Heart (tissue), 3 donors: ENCODE data around the gene DRGX.

GRCh38 chr10:46396887-46397425, 21.4 kb downstream of the ANXA8L1 start:
- RAMPAGE, long total RNA, 2 experiments, result no peak in any of the 2 experiments

GRCh38 chr10:46397959-46398800, 22.6 kb downstream of the ANXA8L1 start:
- RAMPAGE, long total RNA, 2 experiments, result start-site peak on the plus strand in 2 of 2 experiments, at chr10:46398344-46398417 at its widest, 9 to 17 reads per replicate

DNA sequence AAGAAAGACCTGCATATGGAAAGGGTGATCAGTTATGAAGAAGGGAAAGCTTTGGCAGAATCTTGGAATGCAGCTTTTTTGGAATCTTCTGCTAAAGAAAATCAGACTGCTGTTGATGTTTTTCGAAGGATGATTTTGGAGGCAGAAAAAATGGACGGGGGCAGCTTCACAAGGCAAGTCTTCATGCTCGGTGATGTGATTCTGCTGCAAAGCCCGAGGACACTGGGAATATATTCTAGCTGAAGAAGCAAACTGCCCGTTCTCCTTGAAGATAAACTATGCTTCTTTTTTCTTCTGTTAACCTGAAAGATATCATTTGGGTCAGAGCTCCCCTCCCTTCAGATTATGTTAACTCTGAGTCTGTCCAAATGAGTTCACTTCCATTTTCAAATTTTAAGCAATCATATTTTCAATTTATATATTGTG, 56.8 kb downstream of the SYT15B start:
- RAMPAGE, long total RNA, 2 experiments, result no peak in any of the 2 experiments

DNA sequence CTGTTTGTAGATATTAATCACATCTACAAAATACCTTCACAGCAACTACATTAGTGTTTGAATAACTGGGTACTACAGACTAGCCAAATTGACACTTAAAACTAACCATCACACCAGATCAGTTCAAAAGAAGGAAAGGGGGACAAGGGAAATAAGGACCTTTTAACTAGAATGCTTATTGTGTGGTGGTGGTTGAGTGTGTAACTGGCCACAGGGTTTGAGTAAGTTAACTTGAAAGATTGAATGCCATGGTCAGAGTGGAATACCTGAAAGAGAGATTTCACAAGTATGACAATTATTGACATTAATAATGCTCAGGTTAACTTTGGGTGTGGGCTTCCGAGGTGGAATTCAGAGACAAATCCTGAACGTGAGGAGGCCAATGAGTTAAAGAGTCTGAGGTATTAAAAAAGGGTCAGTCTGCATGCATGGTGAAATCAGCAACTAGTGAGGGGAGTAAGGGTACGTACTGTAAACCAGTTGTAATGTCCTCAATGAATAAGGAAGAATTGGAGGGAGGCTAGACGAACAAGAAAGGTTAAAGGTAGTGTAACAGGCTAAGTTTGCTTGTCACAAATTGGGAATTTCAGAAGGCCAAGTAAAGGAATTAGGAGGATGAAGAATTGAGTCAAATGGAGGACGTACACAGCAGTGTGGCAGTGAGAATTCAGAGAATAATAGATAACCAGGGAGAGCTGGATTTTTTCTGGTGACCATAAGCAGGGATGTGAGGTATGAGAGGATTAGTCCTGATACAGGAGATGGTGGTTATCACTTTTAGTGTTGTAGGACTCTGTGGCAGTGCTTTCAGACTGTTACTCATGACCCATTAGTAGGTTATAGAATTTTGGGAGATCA, 12.0 kb downstream of the MAPK8 start:
- RAMPAGE, long total RNA, 2 experiments, result no peak in any of the 2 experiments

- RAMPAGE, long total RNA, 2 experiments, result no peak in any of the 2 experiments
Observed at GRCh38 chr10:48372394-48372863, 66.0 kb downstream of the MAPK8 start.

DNA sequence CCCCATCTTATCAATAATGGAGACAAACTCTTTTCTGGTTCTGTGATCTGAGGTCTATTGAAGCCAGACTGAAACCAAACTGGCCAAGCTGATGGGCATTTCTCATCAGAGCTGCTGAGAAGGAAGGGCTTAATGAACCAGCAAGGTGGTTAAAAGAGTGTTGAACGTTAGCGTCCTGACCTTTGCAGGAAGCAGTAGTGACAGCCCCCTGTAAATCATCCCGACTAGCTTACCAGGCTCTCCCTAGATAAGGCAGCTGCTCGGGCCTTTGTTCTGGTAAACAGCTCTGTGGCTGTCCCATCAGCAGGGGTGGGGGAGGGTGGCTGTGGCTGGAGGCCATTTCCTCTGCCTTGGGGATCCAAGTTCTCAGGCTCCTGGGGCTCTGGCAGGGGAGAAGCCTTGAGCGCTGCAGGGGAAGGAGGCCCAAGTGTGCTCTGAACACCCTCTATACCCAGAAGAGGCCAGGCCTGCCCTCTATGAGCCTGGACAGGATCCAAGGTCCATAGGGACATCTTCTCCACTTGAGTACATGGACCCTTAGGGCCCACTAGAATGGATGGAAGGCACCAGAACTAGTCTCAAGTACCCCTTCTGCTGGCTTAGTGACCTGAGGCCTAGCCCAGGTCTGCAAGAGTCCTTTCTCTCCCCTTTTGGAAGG, 134.7 kb downstream of the ARHGAP22 start:
- RAMPAGE, long total RNA, 2 experiments, result no peak in any of the 2 experiments

GRCh38 chr10:48803578-48804108, 119.0 kb downstream of the WDFY4 start:
- RAMPAGE, long total RNA, 2 experiments, result no peak in any of the 2 experiments

GRCh38 chr10:49155081-49155962, 21.5 kb upstream of the FAM170B start:
- RAMPAGE, long total RNA, 2 experiments, result no peak in any of the 2 experiments

DNA sequence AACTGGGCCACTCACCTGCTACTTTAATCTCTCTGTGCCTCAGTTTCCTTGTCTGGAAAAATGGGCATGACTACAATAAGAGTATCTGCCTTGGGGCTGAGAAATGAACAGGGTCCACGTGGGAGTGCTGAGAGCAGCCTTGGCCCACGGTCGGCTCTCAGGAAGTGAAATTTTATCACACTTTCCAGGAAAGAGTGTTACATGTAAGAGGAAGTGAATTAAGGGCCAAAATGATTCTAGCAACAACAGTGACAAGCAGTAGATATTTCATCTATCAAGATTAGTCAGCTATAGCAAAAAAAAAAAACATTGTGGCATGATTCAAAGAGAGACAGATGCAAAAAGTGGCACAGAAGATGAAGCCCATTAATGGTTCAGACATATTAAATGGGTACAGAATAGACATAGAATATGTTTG, 4.5 kb downstream of the TMEM273 start:
- RAMPAGE, long total RNA, 2 experiments, result no peak in any of the 2 experiments

DNA sequence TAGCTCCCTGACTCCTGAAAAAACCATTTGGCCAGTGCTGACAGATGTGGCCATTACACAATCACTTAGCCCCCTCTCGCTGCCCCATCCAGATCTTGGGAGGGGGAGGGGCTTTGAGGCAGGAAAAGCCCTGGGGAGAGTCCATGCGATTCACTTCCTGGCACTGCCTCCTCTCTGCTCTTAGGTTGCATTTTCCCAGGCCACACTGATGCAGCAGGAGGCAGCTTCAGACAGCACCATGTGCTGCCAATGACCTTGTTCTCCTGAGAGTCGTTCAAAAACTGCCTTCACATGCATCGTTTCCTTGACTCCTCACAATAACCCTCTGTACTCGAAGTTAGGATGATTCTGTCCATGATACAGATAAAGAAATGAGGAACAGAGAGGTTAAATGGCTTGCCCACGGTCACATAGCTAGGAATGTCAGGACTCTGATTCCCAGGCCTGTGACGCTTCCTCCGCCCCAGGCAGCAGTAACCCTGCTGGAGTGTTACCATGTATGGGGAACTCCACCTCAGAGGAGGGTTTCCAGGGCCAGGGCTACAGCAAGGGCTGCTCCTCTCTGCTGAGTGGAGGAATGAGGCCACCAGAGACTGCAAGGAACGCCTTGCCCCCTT, 35.9 kb downstream of the DRGX start:
- RAMPAGE, long total RNA, 2 experiments, result no peak in any of the 2 experiments

DNA sequence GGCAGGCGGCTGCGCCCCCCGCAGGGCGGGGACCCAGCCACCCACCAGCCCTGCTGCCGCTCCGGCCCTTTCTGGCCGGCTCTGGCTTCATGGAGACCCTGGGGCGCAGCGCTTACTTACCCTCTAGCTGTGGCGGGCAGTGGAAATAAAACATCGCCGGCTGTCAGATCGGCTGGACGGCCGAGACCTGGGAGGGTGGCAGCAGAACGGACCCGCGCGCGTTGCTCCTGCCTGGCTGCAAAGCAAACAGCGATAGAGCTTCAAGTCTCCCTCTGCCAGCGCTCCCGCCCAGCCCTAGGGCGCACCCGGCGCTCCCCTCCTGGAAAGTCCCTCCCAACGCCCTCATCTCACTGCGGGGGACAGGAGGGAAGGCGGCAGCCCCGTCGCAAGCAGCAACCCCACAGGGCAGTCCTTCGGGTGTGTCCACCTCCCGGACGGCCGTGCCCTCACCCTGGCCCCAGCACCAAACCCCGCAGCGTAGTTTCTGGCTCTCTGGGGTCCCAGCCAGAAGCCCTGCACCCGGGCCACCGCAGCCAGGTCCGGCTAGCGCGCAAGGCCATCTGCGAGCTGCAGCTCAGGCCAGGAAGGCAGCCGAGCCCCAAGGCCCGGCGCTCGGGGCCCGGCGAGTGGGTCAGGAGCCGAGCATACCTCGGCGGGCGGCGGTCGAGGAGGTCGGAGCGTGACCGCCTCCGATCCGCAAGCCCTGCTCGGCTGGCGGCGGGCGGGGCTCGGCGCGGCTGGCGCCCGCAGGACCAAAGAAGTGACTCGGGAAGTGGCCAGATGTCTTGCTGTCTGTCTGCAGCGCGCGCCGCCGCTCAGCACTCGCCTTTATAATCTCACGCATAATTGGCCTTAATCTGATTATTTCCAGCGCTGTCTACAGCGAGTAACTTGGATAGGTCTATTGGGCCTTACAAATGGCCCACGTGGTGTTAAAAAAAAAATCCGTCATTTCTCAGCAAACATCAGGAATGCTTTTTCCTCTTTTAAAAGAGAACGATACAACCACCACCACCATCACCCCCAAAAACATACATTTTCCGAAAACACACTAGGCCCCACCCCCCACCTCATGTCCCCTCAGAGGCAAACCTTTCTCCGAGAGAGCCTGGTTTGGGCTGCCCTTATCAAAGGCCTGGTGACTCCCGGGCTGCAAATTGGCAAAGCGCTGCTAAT, at the start of gene DRGX:
TSS of gene DRGX (minus strand) at position 803 of the 1,176 bp plus-strand sequence.
- RAMPAGE, long total RNA, 2 experiments, result no peak in any of the 2 experiments

GRCh38 chr10:49398358-49398749, 2.5 kb upstream of the DRGX start:
- RAMPAGE, long total RNA, 2 experiments, result no peak in any of the 2 experiments

DNA sequence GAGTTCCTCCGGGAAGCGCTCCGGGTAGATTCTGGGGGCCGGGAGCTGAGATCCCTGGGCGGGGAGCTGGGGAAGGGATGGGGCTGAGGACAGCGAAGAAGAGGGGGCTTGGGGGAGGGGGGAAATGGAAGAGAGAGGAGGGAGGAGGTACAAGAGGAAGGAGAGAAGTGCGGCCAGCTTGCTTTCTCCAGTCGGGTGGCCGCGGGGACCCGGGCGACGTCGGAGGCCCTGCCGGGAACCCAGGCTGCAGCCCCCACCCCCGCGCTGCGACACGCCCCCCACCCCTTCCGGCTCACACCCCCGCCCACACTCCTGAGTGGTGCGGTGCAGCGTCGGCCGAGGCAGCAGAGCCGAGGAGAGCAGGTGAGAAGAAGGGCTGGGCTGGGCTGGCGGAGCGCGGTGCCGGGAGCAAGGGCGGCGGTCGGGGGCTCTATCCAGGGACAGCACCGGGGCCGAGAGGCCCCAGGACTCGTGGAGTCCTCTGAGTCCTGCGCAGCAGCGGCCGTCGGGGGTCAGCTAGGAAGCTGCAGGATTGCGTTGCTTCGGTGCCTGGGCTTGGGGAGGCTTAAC, 361 bp downstream of the CHAT start:
- RAMPAGE, long total RNA, 2 experiments, result no peak in any of the 2 experiments

DNA sequence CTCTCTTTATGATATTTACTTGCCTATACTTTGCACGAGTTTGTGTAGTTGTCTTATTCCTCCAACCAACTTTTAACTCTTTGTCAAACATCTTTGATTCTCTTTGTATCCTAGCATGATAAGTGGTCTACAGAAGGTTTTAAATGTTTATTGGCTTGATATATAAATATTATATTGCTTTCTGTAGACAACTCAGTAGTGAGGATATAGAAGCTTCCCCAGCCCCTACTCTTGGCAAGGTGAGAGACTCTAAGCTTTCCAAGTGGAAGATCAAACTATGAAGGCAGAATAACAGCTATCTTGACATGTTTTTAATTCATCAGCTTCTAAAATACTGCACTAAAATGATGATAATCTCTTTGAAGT, 65.6 kb downstream of the A1CF start:
- RAMPAGE, long total RNA, 2 experiments, result no peak in any of the 2 experiments

GRCh38 chr10:51073595-51074281, 549 bp upstream of the PRKG1 start:
- RAMPAGE, long total RNA, 2 experiments, result no peak in any of the 2 experiments

GRCh38 chr10:51209974-51210620, 135.8 kb downstream of the PRKG1 start:
- RAMPAGE, long total RNA, 2 experiments, result no peak in any of the 2 experiments

GRCh38 chr10:52953392-52953712, 180.8 kb upstream of the MBL2 start:
- RAMPAGE, long total RNA, 2 experiments, result no peak in any of the 2 experiments

- RAMPAGE, long total RNA, 2 experiments, result no peak in any of the 2 experiments
Observed at GRCh38 chr10:55670532-55670977, 690.5 kb downstream of the ZWINT start.

DNA sequence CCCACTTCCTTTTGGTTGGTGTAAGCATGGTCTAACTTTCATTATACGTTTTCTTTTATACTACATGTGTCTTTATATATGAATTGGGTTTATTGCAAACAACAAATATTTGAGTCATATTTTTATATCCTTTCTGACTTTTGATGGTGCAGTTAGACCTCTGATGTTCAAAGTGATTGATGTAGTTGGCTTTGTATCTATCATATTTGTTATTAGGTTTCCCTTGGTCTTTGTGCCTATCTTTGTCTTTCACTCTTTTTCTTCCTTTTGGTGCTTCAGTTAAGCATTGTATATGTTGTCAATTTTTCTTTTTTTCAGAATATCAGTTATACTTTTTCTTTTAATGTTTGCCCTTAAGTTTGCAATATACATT, 705.8 kb upstream of the ZWINT start:
- RAMPAGE, long total RNA, 2 experiments, result no peak in any of the 2 experiments

DNA sequence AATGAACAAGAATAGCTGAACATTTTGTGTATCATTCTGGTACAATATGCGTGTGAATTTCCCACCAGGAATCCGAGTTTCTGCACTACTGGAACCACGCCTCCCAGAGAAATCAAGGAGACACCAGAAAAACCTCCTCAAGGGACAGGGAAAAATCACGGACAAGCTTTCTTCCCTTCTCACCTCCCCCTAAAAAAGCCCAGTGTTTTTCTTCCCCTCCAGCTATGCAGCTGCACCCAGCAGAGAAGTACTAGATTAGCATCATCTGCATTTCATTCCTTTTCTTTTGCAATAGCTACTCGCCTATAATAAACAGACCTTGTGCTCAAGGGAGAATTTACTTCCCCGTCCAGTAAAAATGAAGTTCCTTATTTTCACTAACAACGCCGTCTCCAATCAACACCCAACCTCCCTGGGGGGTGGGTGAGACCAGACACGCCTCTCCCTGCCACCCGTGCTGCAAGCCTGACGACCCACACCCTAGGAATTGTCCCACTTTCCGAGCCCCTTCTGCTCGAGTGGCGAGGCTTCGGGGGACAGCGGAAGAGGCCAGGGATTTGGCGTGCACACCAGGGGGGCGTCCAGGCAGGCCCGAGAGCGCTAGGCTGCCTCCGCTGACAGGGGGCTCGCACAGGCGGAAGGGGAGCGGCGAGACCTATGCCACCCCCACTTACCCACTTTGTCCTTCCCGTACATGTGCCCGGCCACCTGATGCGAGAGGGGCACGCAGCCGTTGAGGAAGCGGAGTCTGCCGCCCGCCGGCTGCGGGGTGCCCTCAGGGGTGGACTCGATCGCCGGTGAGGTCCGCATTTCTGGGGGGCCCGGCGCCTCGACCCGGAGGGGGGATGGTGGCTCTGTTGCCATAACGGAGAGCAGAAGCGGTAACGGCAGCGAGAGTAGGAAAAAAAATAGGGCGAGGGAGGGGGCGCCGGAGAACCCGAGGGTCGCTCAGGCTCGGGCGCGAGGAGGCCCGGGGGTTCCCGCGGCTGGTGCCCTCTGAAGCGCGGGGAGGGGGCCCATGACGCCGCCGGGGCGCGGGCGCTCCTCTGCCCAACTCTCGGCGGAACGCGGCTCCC, 608 bp downstream of the IPMK start:
- RAMPAGE, long total RNA, 2 experiments, result no peak in any of the 2 experiments